Amniotic epithelial cell (primary cell): ENCODE measurements around the genes NKX6-2, FUOM, SPRN and SCART1.

DNA sequence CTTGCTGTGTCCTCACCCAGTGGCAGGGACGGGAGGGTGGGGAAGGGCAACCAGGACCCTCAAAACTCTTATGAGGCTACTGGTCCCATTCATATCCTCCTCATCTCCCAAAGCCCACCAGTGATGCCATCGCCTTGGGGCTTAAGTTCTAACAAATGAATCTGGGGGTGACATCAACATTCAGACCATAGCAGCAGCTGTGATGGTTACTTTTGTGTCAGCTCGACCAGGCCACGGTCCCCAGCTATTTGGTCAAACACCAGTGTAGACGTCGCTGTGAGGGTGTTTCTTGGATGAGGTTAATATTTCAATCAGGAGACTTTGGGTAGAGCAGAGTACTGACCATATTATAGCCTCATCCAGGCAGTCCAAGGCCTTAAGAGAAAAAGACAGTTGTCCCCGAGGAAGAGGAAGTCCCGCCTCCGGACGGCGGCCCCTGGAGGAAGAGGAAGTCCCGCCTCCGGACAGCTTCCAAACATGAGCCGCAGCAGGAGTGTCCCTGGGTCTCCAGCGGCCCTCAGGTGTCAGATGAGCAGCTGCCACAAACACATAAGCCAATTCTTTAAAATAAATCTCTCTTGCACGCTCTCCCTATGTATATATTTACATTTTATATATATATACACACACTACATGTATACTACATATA is 37.3 kb downstream of the PWWP2B start:
- RRBS: no CpG with 5 or more reads among the region's 16 CpGs

GRCh38 chr10:132455312-132455840 is 58.4 kb downstream of the PWWP2B start:
- RRBS: 62% methylated on average over 3 of the region's 23 CpGs

DNA sequence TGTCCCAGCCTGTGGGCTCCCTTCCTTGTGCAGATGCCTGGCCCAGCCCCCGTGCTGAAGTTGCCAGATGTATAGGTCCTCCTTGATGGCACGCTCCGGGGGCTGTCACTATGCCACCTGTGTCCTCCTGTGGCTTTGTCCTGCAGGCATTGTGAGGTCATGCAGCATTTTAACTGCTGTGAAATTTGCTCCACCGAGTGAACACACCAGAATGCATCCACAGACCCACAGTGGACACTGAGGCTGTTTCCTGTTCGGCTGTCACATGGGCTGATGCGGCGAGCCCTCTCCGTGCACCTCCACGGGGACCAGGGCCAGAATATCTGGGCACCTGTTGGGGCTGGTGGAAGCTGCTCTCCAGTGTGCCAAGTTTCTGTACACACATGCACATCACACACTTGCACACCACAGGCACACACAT is 18.5 kb downstream of the INPP5A start:
- RRBS: no CpG with 5 or more reads among the region's 9 CpGs

- RRBS: 66% methylated on average over 2 of the region's 14 CpGs
Measured at GRCh38 chr10:132579371-132580033, 41.9 kb downstream of the INPP5A start.

DNA sequence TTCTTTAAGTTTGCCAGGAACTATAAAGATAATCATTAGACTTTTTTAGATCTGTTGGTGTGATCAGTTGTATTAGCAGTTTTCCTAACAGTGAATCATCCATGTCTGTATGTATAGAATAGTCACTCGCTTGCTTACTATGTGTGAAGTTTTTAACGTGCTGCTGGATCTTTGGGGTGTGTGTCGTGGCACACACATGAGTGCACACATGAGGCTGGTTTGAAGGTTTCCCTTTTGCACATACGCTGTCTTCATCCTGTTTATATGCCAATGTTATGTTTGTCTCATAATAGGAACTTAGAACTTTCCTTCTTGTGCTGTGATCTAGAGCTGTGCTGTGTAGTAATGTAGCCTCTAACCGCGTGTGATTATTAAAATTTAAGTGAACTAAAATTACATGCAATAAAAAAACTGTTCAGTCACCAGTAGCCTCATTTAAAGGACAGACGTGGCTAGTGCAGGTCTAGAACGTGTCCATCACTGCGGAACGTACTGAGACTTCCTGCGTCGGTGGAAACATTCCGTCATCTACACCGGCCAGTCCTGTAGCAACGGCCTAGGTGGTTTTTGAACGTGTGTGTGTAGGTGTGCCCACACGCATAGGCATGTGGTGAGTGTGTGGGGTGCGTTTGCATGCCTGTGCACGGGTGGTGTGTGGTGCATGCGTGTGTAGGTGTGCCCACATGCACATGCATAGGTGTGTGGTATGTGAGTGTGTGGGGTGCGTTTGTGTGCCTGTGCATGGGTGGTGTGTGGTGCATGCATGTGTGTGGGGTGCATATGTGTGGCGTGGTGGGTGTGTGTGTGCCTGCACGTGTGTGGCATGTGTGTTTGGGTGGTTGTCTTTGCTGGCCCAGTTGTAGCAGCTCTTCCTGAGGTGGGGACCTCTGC is 56.5 kb downstream of the INPP5A start:
- RRBS: no CpG with 5 or more reads among the region's 23 CpGs

GRCh38 chr10:132785945-132786606 is at the start of gene NKX6-2:
Gene NKX6-2, minus strand, starts transcription at chr10:132786147.
- RRBS: 3% methylated on average over 65 of the region's 109 CpGs

GRCh38 chr10:132861709-132861908 is 75.7 kb upstream of the NKX6-2 start:
- RRBS: no CpG with 5 or more reads among the region's 4 CpGs

DNA sequence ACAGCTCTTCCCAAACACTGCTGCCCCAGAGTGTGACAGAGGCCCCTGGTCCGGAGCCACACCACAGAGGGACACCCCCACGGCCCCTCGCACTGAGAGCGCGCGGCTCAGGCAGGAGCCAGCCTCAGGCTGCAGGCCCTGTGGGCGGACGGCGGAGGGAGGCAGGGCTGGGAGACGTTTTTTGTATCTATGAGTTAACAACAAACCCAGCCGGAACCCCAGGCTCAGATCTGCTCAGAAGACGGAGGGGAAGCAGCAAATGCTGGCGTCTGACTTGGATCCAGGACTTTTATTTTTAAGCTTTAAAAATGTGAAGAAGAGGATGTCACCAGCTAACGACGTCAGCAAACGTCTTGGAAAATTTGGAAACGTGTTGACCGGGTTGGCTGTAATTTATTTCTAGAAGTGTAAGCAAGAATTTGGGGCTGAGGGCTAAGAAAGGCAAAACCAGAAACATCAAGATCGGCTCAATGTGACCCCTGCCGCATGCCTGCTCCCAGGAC is 18.7 kb upstream of the CFAP46 start:
- RRBS: no CpG with 5 or more reads among the region's 20 CpGs

DNA sequence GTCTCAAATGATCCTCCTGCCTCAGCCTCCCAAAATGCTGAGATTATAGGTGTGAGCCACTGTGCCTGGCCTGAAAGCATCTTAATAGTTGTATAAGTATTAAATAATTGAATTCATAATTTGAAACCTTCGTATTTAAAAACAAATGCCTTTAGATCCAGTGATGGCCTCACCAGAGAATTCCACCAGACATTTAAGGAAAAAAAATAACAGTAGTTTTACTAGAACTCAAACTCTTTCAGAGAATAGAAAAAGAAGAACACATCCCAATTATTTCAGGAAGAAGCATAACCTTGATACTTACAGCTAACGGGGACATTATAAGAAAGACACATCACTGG is 6.2 kb upstream of the KNDC1 start:
- RRBS: no CpG with 5 or more reads among the region's 2 CpGs

GRCh38 chr10:133160714-133161131 is 704 bp downstream of the KNDC1 start:
- RRBS: 1% methylated on average over 10 of the region's 24 CpGs

DNA sequence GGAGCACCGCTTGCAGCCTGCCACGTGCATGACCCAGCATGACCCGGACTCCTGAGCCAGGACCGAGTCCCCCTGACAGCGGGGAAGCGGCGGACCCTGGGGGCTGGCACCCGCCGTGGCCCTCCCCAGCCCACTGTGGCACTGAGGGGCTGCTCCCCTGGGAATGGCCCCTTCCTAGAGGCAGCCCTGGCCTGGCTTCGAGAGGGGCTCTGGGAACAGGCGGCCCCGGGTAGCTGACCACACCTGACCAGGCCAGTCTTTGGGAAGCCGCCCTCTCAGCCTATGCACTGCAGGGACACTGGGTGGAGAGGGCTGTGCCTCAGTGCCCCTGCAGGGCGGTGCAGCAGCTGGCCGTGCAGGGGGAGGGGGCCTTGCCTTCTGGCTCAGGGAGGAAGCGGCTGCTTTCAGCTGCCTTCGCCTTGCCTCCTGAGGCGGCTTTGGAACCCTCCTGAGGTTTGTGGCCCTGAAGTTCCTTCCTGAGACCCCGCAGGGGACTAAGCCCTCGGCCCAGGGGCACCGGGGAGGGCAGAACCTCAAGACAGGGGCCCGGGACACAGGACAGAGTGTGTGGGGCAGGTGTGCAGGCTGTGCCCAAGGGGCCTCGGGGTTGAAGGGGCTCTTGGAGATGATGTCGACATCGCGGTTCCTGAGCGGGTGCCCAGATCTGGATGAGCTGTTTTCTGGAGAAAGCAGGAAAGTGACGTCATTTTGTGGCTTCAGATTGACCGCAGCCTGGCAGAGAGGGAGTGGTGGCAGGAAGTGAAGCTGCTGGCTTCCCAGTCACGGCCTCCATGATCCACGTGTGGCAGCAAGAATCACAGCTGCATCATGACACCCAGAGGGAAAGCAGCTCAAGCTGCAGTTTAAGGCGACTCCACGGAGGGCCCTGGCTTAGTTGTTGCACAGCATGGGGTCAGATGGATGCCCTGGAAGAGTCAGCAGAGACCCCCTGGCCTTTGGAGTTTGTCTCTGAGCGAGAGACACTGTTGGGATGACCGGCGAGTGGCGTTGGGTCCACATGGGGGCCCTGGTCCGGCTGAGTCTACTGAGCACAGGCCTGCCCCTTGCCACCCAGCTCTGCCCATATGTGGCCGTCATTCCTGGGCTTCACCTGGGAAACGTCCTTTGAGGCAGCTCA is 17.6 kb downstream of the ADAM8 start:
- RRBS: no CpG with 5 or more reads among the region's 40 CpGs

- RRBS: no CpG with 5 or more reads among the region's 16 CpGs
Measured at GRCh38 chr10:133277646-133278356, 1.1 kb upstream of the ADAM8 start.

DNA sequence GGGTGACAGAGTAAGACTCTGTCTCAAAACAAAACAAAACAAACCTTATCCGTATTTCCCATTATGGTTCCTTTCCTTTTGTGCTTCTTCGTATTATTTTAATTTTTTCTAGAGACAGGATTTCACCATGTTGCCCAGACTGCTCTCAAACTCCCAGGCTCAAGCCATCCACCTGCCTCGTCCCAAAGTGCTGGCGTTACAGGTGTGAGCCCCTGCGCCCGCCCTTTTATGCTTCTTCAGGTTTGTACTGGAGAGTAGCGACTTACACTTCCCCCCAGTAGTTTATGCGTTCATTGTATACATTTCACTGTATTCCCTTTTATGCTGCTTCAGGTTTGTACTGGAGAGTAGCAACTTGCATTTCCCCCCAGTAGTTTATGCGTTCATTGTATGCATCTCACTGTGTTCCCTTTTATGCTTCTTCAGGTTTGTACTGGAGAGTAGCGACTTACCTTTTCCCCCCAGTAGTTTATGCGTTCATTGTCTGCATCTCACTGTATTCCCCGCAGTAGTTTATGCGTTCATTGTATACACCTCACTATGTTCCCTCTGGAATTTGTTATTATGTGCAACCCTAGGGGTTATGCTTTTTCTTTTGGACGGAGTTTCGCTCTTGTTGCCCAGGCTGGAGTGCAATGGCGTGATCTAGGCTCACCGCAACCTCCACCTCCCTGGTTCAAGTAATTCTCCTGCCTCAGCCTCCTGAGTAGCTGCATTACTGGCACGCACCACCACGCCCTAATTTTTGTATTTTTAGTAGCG is 7.9 kb downstream of the TUBGCP2 start:
- RRBS: no CpG with 5 or more reads among the region's 20 CpGs

GRCh38 chr10:133318284-133319198 is 9.8 kb downstream of the ZNF511 start:
- RRBS: 4% methylated on average over 10 of the region's 54 CpGs

GRCh38 chr10:133343524-133343948 is 3.6 kb upstream of the PRAP1 start:
- RRBS: no CpG with 5 or more reads among the region's 10 CpGs

DNA sequence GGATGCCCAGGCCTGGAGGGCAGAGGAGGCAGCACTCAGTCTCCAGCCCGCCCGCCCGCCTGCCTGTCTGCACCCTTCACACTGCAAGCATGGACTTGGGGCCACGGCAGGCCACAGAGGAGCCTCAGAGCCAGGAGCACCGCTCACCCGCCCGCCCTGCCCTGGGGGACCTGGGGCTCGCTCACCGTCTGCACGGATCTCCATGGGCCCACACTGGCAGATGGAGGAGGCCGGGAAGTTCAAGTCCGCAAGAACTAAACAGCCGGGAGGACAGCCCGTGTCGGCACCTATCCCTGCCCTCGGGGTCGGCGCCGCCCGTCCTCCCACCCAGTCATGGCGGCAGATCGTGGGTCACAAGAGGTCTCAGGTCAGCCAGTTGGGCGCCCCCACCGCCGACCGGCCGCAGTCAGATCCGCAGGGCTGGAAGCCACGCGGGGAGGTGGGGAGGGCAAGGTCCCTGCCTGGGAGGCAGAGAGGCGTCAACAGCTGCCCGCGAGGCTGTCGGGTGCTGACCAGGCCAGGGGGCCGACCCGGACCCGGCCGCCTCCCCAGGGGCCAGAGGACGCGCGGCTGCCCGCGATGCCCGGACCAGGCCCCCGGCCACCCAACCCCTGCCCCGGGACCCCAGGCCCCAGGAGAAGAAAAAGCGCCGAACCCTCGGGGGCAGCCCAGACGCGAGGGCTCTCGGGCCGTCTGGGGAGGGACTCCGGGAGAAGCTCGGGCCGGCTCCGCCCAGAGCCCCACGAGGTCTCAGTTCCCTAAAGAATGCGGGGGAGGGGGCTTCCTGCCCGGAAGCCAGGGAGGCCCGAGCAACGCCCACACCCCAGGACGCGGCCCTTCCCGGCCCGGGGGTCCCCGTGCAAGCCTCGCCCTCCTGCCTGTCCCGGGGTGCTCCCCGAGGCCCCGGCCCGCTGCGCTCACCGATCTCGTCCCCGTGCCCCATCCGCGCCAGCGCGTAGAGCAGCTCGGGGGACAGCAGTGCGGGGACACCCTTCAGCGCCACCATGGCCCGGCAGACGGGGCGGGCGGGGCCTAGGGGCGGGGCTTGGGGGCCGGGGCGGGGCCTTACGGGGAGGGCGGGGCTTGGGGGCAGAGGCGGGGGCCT is at the start of gene FUOM:
TSS of gene FUOM (minus strand) at position 1,018 of the 1,105 bp plus-strand sequence.
- RRBS: 3% methylated on average over 36 of the region's 93 CpGs

- RRBS: no CpG with 5 or more reads among the region's 15 CpGs
Measured at GRCh38 chr10:133362386-133362864, 4.6 kb upstream of the FUOM start.

- RRBS: no CpG with 5 or more reads among the region's 36 CpGs
Measured at GRCh38 chr10:133424550-133424863, at the start of gene SPRN. Gene SPRN, minus strand, starts transcription at chr10:133424625.

GRCh38 chr10:133453874-133454146 is at the start of gene SCART1:
Gene SCART1, plus strand, starts transcription at chr10:133453945.
- RRBS: no CpG with 5 or more reads among the region's 3 CpGs

- RRBS: no CpG with 5 or more reads among the region's 22 CpGs
Measured at GRCh38 chr10:133465463-133465922, 11.7 kb downstream of the SCART1 start.